Cerebral cortex (tissue), 2 donors: ENCODE measurements around a stretch of chr9.

GRCh38 chr9:129335290-129336120 lies 157.4 kb upstream of the IER5L start:
- PRO-cap, 2 experiments = no peak in any of the 2 experiments

DNA sequence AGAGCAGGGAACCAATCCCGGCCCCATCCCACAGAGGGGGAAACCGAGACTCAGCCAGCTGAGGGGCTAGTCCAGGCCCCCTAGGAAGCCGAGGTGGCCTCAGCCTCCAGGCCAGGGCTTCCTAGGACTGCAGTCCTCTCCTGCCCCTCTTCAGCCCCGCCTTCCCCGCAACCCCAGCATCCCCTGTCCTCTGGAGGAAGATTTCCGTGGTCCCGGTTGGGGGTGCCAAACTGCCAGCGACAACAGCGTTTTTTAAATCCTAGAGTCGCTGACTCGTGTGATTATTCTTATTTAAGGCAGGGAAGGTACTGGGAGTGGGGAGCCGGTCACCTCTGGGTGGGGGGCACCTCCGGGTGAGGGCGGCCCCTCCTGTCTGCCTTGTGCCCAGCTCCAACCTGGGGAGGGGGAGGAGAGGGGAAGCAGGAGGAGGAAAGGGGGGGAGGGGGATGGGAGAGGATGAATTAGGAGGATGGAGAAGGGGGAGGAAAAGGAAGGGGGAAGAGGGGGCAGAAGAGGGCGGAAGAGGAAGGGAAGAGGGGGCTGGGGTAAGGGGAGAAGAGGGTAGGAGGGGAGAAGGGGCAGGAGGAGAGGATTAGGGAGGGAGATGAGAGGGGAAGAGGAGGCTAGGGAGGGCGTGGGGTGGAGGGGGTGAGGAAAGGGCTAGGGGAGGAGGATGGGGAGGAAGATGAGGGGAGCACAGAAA lies 173.1 kb upstream of the IER5L start:
- PRO-cap, 2 experiments = peak in 1 of 2 experiments; most common plus-strand start position 294 of the sequence (in 1)

- PRO-cap, 2 experiments = peak in 1 of 2 experiments; most common plus-strand start chr9:129482188 (in 1); most common minus-strand start chr9:129482174 (in 1)
Measured at GRCh38 chr9:129481492-129482503, 139.1 kb downstream of the C9orf50 start.

GRCh38 chr9:129483126-129483979 lies 137.5 kb downstream of the C9orf50 start:
- PRO-cap, 2 experiments = peak in 1 of 2 experiments; most common plus-strand start chr9:129483299 (in 1); most common minus-strand start chr9:129483201 (in 1)

GRCh38 chr9:129485313-129485759 lies 135.6 kb downstream of the C9orf50 start:
- PRO-cap, 2 experiments = peak in 1 of 2 experiments; most common plus-strand start chr9:129485613 (in 1)

DNA sequence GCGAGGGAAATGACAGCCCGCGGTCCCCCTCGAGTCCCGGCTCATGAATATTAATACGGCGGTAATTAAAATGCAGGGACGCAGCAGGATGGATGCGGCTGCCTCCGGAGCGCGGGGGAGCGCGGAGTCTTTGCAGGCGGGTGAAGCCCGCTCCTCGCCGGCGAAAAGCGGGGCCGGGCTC lies 132.7 kb downstream of the C9orf50 start:
- PRO-cap, 2 experiments = peak in 1 of 2 experiments; most common plus-strand start position 107 of the sequence (in 1); most common minus-strand start position 45 of the sequence (in 1)

GRCh38 chr9:129496326-129496531 lies 124.7 kb downstream of the C9orf50 start:
- PRO-cap, 2 experiments = no peak in any of the 2 experiments

DNA sequence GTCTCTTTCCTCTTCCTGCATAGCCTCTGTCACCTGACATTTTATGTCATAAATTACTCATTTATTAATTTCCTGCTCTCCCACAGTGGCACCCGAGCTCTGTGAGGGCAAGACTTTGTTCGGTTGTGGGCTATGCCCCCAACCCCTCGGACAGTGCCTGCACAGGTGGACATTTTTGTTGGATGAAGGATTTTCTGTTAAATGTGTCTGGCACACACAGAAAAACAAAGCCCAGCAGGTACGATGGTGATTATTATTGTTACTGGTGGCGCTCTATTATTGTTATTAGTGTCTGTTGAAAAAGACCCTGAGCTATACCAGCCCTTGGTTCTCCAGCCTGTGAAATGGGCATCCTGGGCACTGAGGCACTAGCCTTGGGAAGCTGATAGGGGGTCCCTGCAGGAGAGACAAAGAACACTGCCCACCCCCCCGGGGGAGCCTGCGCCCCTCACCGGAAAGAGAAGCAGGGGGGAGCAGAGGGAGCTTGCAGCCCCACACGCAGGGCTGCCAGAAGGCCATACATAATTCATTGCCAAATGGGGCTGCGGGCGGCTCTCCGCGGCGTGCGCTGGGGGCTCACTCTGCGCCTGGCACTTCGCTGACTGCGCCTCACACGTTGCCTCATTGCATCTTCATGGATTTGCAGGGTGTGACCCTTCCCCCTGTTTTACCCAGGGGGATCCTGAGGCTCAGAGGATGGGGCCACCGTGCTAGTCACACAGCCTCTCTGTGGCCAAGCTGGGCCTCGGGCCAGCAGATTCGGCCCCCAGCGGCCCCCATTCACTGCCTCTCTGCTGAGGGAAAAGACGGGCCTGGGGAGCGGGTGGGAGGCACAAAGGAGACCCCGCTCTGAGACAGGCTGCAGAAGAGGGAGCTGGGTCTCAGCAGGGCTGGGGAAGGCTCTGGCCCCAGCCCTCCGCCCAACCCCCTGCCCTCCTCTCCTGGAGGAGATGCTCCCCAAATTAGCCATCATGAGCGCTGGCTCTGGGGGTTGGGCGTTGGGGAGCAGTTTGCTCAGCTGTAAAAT lies 115.8 kb downstream of the C9orf50 start:
- PRO-cap, 2 experiments = no peak in any of the 2 experiments

- PRO-cap, 2 experiments = no peak in any of the 2 experiments
Measured at GRCh38 chr9:129725918-129726121, 27.0 kb downstream of the PTGES start.

- PRO-cap, 2 experiments = no peak in any of the 2 experiments
Measured at GRCh38 chr9:129839724-129840490, 4.6 kb downstream of the USP20 start.

DNA sequence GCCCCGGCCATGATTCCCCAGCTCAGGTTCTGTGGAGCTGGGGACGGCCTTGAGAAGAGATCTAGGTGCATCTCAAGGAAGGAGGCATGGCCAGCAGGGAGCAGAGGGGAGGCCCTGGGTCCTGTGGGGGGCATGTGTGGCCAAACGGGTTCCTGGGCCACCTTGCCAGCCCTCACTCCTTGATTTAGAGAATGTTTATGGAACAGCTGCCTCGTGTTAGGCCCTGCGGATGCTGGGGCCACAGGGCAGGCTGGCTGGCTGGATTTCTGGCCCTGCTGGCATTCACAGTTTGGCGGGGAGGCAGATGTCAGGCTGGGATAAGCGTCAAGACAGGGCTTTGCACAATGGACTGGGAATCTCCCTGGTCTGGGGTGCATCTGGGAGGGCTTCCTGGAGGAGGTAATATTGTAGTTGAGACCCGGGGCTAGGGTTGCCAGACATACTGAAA lies 13.8 kb downstream of the NCS1 start:
- PRO-cap, 2 experiments = no peak in any of the 2 experiments

DNA sequence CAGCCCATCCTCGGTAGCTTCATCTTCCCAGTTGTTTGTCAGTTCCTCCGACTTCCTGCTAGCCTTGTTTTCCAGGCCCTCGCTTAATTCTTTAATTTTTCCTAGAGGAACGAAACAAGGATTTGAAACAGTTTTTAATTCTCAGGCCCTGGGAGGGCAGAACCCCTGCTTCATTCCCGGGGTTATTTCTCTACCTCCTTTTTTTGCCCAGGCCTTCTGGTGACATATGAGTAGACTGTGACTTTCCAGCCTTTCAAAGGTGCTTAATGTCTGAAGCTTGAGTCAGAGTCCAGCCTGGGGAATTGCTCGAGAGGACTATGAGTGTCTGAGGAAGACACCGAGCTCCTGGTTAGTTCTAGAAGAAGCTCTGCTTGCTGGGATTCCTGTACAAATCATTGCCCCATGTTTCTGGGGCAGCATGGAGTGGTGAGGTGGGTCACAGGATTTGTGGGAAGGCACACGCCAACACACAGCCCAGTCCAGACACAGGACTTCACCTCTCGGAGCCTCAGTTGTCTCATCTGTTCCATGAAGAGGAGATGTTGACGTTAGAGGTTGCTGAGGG lies 4.2 kb upstream of the HMCN2 start:
- PRO-cap, 2 experiments = no peak in any of the 2 experiments

GRCh38 chr9:130626243-130626775 lies 38.1 kb upstream of the PRDM12 start:
- PRO-cap, 2 experiments = no peak in any of the 2 experiments

DNA sequence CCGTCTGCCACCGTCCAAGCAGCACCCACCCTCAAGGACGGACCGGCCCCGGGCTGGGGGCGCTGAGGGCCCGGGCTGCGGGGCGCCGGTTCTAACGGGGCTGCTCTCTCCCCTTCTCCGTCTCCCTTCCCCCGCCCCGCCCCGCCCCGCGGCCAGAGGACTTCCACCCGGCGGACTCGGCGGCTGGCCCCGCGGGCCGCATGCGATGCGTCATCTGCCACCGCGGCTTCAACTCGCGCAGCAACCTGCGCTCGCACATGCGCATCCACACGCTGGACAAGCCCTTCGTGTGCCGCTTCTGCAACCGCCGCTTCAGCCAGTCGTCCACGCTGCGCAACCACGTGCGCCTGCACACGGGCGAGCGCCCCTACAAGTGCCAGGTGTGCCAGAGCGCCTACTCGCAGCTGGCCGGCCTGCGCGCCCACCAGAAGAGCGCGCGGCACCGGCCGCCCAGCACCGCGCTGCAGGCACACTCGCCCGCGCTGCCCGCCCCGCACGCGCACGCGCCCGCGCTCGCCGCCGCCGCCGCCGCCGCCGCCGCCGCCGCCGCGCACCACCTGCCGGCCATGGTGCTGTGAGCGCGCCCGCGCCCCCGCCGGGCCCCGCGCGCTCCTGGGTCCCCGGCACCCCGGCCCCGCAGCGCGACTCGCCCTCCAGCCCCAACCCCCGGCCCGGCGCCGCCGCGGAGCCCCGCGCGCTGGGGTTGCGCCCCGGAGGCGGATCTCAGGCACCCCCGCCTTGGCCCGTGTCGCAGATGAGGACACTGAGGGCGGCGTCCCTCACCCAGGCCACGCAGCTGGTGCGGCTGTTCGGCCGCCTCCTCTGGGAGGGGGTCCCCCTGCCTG lies 12.3 kb upstream of the EXOSC2 start:
- PRO-cap, 2 experiments = peak in 1 of 2 experiments; most common plus-strand start position 283 of the sequence (in 1); most common minus-strand start position 216 of the sequence (in 1)

GRCh38 chr9:130681937-130682357 lies 11.6 kb upstream of the EXOSC2 start:
- PRO-cap, 2 experiments = no peak in any of the 2 experiments

GRCh38 chr9:130682358-130682887 lies 11.2 kb upstream of the EXOSC2 start:
- PRO-cap, 2 experiments = peak in 1 of 2 experiments; most common minus-strand start chr9:130682641 (in 1)

- PRO-cap, 2 experiments = peak in 1 of 2 experiments; most common minus-strand start chr9:130690051 (in 1)
Measured at GRCh38 chr9:130689903-130690221, 3.7 kb upstream of the EXOSC2 start.

DNA sequence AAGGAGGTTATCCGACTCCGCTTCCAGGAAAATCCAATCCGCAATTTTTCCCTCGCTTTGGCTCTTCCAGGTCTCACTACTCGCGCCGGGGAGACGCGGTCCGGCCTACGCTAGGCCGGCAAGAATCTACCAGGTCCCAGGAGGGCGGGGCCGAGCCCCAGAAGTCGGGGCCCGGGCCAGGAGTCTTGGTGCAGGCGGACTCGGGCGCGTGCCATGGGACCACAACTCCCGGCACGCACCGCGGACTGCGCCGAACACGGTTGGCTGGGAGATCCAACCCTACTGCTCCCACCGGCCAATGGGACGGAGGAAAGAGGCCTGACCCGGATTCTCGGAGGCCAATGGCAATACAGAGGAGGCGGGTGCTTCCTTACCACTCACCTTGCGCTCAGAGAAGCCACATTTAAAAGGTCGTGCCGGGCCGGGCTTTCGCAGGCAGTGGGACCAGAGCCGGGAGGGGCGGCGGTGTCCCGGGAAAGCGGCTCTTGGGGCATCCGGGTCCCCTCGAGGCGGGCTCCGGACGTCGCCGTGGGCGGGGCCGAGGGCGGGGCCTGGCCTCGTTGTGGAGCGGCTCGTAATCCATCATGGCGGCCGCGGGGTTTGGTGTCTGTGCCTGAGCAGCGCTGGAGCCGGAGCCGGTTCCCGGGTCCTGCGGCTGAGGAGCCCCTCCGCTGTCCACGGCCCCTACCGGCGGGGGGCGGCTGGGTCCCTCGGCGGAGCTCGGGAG lies 19.1 kb downstream of the EXOSC2 start:
- PRO-cap, 2 experiments = peak in 1 of 2 experiments; most common plus-strand start position 434 of the sequence (in 1); most common minus-strand start position 128 of the sequence (in 1)

DNA sequence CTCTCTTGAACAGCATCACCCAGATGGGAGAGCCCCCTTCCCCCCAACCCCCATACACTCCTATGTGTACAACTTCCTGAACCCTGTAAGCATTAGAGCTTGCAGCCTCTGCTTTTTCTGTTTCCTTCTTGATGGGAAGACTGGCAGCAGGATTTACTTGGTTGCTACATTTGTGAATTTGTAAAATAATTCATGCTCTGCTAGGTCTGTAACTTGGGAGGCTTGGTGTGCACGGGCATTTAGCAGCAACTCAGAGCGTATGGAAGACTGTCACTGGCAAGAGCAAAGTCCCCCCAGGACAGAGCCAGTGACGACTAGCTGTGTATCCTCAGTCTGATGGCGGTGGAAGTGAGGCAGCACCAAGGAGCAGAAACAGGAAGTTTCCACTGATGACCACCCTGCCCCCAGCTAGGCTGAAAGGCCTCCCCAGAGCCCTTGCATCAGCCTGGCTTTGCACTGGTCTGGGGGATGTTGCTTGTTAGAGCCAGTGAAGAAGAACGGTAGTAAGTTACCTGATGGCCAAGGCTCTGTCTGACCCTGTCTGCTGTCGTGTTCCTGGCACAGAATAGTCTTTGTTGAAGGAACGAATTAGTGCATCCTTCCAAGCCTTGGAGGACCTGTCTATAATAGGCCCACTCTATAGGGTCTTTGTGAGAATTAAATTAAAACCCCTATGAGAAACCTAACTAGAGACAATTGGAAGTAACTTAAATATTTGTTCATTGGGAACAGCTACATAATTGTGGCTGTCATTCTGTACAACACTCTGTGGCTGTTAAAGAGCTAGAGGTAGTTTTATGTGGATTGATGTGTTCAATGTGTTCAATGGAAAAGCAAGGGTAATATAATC lies 66.7 kb upstream of the ABL1 start:
- PRO-cap, 2 experiments = no peak in any of the 2 experiments

GRCh38 chr9:130862338-130862926 lies 27.4 kb downstream of the ABL1 start:
- PRO-cap, 2 experiments = no peak in any of the 2 experiments